Skin of body (tissue), 2 donors: ENCODE results near the genes CTXND2, MLLT11 and CELF3.

DNA sequence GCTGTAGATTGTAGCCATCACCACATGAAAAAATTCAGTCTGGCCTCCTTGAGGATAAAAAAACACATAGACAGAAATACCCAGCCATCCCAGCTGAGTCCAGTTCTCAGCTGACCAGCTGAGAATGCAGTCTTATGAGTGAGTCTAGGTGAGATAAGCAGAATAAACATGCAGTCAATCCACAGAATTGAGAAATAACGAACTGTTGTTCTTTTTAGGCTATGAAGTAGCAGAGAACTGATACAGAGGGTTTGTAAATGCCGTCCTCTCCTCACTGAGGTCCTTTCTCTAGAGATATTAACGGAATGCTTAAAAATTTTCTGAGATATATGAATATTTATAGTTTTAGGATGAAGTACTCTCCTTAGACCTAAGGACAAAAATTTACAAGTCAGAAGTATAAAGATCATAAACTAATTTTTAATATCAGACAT is 24.1 kb downstream of the ARNT start:
- RAMPAGE, long total RNA, result no peak

DNA sequence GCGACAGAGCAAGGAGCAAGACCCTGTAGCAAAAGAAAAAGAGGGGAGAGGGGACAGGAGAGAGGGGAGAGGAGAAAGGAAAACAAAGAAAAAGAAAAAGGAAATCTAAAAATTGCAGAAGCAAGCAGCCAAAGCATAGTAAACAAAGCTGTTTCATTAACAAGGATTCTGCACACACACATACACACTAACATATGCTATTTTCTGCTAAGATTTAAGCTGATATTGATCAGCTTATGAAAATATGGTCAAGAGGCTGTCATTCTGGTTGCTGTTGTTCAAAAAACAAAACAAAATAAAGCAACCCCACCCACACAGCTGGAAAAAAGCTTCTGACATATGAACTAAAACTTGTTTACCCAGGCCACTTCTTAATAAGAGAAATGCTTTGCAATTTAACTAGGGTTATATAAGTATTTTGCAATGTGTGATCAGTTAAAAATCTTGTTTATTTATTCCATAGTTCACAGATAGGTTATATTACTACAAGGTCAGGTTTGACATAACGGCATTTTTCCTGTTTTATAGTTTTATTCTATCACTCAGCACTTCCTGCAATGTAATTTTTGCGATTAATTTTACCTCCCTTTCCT is 1.6 kb downstream of the ARNT start:
- RAMPAGE, long total RNA, result no peak

- RAMPAGE, long total RNA, result no peak
Measured at GRCh38 chr1:150887001-150887312, at the start of gene CTXND2. Gene CTXND2 (plus strand): TSS chr1:150887136.

DNA sequence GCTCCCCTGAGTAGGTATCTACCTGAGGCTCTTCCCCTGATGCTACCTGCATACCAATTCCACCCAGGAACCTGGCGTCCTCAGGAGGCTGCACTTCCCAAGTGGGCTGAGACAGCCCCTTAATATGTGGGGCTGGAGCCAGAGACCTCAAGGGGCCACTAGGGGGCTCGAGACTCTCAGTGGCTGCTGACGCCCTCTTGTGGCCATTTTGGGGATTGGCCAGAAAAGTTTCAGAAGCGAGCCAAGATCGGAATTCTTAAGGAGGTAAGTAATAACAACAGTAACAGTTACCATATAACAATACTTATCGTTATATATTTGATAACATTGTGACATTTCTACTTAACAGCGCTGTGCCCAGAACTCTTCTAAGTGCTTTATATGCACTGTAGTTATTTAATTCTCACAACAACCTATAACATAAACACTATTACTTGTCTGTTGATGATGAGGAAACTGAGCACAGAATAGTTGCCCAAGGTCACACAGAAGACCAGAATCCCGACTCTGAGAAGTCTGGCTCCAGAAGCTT is 2.5 kb upstream of the ANXA9 start:
- RAMPAGE, long total RNA, result no peak

DNA sequence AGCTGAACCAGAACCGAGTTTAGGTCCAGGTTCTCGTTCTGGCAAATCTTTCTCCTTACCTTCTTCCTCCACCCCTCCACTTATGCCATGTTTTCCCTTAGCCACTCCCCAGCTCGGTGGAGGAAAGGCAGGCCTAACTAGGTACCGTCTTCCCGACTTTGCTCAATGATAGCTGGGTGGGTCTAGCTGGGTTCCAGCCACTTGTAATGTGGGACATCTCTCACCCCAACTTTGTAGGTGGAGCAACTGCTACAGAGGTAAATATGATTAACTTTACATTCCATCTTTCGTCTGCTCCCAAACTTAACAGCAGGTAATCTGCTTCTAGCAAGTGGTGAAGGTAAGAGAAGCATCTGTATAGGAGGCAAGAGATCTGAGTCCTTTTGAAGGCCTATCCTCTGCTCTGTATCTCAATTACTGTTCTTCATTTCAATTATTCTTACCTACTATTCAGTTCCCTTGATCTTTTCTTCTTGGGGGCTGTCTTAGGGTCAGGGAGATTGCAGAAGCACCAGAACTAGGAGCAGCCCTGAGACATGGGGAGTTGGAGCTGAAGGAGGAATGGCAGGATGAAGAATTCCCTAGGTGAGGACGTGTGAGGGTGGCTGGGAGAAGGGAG is 801 bp downstream of the BNIPL start:
- RAMPAGE, long total RNA, result no peak

DNA sequence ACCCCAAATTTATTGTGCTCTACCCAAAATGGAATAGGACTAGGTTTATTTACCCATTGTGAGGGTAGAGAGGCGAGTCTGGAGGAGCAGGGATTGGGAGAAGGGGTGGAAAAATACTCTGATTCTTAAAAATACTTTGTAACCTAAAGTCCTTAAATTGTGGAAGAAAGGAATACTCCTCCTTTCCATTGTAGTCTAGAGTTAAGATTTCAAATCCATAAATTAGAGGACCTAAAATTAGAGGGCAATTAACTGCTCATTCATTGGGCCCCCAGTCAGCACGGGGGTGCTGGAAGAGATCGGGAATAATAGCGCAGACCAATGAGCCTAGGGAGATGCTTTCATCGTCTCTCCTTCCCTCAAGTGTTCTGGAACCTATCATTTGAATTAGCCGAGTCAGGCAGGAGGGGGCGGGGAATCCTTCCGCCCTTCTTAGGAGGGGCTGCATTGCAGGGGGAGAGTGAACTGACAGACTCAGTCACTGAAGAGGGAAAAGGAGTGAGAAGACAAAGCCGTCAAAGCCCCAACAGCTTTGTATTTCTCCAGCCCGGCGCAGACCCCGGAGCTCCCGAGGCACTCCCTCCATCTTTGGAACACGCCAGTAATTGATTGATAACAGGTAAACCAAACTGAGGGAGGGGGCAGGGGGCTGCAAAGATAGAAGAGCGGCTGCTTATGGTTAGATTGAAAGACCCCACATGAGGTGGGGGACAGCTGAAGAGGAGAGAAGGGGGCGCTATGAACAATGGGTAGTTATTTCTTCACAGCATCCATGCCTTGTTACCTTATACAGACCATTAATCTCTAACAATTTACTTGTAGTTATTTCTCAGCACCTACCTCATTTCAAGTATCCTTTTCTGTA is at the start of gene MLLT11:
Gene MLLT11 (plus strand): TSS at position 463 of the 865 bp plus-strand sequence.
- RAMPAGE, long total RNA, result no peak

DNA sequence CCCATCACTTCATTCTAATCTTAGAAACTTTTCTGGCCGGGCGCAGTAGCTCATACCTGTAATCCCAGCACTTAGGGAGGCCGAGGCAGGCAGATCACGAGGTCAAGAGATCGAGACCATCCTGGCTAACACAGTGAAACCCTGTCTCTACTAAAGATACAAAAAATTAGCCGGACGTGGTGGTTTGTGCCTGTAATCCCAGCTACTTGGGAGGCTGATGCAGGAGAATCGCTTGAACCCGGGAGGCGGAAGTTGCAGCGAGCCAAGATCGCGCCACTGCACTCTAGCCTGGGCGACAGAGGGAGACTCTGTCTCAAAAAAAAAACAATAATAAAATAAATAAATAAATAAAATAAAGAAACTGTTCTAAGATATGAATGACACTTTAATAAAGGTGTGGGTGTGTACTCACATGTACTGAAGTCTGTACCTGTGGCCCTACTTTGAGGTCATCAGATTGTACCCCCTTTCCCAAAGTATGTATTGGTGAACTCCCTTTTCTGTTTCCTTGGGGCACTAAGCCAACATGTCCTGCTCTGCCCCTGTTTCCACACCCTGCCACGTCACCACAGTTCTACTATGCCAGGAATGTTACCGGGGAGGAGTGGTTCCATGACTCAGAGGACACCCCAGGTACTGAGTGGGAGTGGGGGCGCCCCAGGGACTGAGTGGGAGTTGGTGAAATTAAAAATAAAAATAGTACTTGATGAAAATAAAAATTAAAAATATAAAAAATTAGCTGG is 3.3 kb upstream of the PIP5K1A start:
- RAMPAGE, long total RNA, result no peak

DNA sequence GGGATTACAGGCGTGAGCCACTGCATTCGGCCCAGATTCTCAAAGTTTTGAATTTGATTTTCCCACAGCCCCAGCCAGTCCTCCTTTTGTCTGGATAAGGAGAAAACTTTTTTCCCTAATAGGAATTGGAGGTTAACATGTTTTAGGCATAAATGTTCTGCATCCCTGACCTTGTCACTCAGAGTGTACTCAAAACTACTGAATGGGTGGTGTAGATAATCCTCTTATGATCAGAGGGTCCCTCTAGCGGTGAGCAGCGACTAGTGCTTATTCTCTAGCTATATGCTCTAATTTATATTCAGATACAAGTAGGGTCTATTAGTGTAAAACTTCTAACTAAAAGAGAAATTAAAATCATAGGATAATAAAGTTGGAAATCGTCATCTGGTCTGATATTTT is 2.9 kb upstream of the PSMD4 start:
- RAMPAGE, long total RNA, result no peak

- RAMPAGE, long total RNA, result no peak
Measured at GRCh38 chr1:151344231-151344637, 2.8 kb downstream of the RFX5 start.

DNA sequence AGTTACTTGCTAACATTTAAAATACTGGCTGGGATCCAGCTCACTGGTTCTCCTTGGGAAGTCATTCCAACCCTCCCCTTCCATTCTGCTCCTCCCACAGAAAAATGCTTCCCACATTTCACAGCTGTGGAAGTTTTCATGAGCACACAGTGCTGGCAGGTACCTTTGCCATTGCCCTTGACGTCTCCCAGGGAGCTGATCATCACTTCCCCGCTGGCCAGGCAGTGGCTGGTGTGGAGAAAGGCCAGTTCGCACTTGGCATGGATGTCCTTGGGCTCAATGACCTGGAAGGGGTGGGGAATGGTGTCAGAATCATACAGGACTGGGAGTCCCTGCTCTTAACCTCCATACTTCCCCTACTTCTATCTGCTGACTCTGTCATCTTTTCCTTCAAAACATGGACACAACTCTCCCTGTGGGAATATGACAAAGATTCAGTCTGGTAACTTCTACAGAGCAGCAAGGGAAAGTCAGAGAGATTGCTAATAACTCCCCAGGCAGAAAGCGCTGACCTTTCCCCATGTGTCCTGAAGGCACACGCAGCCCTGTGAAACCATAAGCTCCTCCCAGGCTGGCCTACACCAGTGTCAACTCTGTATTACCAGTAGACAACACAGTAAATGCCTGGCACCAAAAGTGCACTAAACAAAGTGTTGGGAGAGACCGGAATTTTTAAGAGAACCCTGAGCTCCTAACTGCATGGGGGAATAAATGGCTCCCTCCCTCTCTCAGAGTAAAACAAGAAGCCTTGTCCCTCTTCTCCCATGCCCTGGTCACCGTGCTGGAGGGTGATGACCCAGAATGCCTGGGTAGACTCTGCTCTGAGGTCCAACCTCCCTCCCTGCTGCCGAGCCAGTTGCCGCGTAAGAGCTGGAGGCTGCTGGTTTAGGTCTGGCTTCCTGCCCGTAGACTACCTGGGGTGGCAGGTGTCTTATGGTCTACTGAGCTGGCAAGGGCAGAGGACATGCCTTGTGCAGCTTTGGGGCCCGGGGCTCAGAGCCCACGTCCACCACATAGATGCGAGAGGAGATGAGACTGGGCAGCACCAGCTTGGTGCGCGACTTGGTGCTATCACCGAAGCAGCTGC is 4.1 kb downstream of the SELENBP1 start:
- RAMPAGE, long total RNA, result no peak

- RAMPAGE, long total RNA, result no peak
Measured at GRCh38 chr1:151509847-151510499, 1.2 kb upstream of the CGN start.

- RAMPAGE, long total RNA, result no peak
Measured at GRCh38 chr1:151519984-151520701, 9.0 kb downstream of the CGN start.

DNA sequence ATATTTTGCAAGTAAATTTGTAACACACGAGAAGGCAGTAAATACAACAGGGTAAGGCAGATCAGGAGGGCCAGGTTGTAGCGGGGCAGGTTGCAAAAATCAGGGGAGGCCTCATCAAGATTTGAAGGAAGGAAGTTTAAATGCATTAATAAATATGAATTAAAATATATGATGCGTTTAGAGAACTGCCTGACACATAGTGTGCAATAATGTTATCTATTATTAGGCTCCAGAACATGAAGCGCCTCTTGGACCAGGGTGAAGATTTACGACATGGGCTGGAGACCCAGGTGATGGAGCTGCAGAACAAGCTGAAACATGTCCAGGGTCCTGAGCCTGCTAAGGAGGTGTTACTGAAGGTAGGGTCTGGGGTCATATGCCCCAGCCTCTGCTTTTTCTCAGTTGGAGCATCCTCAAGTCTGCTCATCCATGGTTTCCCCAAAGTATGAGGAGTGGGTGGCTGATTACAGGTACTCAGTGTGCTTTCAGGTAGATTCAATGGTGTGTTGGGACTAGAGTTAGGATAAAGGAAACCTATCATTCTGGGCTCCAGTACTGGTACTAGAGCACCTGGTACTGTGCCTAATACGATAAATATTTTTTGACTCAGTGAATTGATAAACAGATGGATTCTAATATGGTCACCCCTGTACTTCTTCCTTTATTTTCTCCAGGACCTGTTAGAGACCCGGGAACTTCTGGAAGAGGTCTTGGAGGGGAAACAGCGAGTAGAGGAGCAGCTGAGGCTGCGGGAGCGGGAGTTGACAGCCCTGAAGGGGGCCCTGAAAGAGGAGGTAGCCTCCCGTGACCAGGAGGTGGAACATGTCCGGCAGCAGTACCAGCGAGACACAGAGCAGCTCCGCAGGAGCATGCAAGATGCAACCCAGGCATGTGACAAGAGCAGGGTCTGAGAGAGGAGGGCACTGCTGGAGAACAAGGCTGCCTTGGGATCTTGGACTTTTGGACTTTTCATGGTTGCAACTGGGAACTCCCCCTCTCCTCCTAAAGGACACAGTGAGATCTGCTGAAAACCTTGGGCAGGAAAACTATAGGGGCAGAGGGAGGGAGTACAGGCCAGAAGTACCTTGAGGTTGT is 13.2 kb downstream of the CGN start:
- RAMPAGE, long total RNA, result no peak

- RAMPAGE, long total RNA, result no peak
Measured at GRCh38 chr1:151540627-151541426, 718 bp downstream of the TUFT1 start.

GRCh38 chr1:151568784-151569168 is 28.7 kb downstream of the TUFT1 start:
- RAMPAGE, long total RNA, result no peak

GRCh38 chr1:151654120-151654467 is 42.2 kb downstream of the SNX27 start:
- RAMPAGE, long total RNA, result no peak

DNA sequence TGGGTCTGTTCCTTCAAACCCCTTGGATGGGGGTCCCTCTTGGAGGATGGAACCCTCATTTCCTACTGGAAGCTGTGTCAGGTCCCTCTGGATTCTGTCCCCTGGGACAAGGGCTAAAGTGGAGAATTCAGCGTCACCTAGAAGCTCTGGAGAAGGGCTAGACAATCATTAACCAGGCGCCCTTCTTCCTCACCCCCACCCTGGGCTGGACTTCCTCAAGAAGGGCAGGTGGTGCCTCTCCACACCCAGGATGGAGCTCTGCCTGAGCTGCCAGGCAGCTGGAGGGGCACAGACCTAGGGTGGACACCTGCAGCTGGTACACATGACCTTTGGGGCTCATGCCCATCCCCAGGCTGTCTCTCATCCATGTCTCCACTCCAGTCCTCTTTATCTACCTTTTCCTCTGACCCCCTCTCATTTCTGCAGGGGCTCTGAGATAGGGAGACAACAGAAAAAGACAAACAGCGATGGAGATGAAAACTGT is 3.5 kb downstream of the CELF3 start:
- RAMPAGE, long total RNA, result no peak

GRCh38 chr1:151715995-151716887 is at the start of gene CELF3:
Gene CELF3 (minus strand): TSS chr1:151716803.
- RAMPAGE, long total RNA, result no peak

- RAMPAGE, long total RNA, result no peak
Measured at GRCh38 chr1:151778534-151779147, 11.7 kb downstream of the TDRKH start.

DNA sequence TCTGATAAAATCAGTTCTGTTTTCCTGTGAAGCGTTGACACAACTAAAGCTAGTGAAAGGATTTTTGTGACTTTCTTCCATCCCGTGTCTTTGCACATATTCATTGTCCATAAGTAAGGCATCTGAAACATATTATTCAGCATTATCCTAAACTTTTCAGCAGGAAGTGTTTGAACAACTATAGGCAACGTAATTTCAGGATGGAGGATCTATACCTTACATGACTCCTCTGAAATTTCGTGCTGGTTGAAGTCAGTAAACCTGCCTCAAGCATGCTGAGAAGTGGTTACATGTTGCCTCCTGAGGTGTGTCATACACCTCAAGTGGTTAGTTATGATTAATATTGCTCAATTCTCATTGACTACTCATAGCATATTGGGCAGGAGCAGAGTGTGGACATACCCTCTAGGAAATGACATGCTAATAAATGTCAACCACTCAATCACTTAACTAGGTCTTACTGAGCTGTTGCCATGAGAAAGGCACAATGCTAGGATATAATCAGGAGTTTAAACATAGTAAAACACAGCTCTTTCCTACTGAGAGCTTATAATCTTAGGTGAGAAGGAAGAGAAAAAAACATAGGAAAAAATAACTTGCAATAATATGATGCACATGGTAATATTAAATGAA is 37.0 kb upstream of the THEM4 start:
- RAMPAGE, long total RNA, result no peak